Measurements from ENCODE around the genes AK1 and PTGES2.

DNA sequence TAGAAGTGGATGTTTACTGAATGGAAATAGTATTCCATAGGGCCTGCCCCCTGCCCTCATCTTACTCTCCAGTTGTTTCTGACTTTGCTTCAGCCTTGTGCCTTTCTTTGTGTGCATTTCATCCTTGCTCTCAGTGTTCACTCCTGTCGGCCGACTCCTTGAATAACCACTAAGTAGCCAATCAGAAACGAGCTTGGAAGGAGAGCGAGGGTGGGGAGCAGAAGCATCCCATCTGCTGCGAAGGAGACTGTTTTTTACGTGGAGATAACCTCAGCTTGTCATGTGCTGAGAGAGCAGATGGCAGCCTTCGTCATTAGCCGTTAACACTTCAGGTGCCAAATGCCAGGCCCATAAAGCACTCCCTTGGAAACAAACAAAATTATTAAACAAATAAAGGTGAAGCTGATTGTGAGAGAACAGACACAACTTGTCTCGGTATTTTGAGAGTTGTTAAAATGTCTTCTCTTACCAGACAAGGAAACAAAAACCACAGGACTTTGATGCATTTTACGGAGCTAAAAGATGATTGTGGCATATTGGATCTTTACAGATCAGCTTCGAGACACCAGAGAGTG lies 45.4 kb upstream of the CFAP157 start:
- PRO-cap: bidirectional peak, plus-strand start at position 393 of the sequence, minus-strand start at position 132 of the sequence

DNA sequence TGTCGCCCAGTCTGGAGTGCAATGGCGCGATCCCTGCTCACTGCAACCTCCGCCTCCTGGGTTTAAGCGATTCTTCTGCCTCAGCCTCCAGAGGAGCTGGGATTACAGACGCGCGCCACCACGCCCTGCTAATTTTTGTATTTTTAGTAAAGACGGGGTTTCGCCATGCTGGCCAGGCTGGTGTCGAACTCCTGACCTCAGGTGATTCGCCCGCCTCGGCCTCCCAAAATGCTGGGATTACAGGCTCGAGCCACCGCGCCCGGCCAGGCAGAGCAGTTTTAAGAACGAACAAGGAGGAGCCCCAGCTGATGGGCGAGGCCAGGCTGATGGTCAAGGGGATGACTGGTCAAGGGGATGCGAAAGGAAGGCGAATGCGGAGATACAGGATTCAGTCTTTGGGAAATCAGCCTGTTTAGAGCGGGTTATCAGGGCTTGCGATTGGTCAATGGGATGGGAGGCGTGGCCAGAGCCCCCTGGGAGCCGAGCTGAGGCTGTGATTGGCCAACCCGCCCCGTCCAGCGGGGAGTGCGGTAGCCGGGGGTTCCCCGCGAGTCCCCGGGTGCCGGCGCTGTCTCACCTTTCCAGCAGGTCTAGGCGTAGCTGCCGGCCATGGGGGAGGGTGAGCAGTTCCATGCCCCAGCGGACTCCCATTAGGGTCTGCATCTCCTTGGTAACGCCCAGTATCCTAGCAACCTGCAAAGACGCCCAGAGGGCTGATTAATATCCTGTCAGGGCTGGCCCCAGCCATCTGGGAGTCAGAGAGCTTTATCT lies 7.4 kb upstream of the TOR2A start:
- PRO-cap: no peak

- PRO-cap: no peak
Measured at GRCh38 chr9:127813481-127814169, 10.9 kb downstream of the FPGS start.

DNA sequence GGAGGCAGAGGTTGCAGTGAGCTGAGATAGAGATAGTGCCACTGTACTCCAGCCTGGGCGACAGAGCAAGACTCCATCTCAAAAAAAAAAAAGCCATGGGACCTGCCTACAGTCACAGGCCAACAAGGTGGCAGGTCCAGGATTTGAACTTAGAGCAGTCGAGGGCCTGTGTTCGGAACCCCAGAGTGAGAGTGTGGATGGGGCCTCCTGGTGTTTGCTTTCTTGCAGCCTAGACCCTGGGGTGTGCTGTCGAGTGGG lies 11.8 kb downstream of the FPGS start:
- PRO-cap: no peak

DNA sequence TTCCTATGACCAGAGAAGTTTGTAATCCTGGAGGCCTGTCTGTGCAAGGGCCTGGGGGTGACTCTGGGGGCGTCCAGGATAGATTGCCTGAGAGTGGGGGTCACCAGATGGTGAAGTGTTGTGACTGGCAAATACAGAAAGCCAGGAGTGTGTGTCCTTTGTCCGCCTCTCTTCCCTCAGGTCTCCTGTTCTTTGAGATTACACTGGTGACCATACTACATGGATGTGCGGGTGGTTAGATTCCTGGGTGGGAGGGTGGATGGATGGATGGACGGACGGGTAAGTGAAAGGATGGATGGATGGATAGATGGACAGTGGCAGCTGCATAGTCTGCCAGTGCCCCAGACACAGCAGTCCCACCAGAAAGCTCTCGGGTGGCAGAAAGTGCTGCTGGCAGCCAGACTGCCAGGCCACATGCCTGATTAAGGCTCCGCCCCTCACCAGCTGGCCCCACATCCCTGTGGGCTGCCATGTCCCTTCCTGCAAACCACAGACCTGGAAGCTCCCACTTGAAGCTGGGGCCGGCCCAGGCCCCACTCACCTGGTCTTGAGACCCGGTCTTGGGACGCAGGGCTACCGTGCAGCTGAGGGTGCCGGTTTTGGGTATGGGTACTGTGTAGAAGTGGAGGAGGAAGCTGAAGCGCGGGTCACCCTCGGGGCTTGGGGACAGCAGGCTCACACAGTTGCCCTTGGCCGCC lies 15.0 kb downstream of the FPGS start:
- PRO-cap: no peak

GRCh38 chr9:127826187-127827180 lies 23.8 kb downstream of the FPGS start:
- PRO-cap: no peak

- PRO-cap: unidirectional peak, minus-strand start at chr9:127833678
Measured at GRCh38 chr9:127833421-127833829, 21.0 kb downstream of the ENG start.

- PRO-cap: bidirectional peak, plus-strand start at chr9:127877791, minus-strand start at chr9:127877674
Measured at GRCh38 chr9:127877555-127878021, at the start of gene AK1. AK1 (minus strand) TSS chr9:127877675.

DNA sequence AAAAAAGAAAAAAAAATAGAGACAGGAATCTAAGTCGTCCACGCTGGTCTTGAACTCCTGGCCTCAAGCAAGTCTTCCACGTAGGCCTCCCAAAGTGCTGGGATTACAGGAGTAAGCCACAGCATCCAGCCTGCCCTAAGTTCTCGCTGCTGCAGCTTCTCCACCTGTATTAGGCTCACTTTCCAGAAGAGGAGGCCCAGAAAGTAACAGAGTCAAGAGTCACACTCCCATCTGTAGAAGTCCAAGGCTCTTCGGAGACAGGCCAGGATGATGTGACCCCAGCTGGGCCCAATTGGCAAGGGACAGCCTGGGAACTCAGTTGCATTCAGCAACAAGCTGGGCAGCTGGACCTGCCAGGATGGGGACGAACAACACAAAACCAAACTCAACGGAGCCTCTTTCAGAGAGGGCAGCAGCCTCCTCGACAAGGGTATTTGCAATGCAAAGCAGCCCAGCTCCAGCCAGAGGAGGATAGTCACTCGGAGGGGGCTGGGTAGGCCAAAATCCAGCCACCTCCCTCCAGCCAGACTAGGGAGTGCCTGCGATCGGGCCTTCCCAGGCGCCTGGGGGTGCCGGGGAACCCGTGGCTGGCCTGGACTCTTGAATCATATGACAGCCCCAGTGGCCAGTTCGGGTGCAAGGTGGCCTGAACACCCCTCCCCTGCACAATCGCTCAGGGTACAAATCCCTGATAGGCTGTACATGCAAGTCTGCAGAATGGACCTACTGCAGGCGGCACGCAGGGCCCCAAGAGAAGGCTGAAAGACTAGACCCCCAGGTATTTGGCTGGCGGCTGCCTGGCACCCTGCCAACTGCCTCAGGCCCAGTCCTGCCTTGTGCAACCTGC lies 1.5 kb downstream of the EEIG1 start:
- PRO-cap: bidirectional peak, plus-strand start at position 707 of the sequence, minus-strand start at position 594 of the sequence

GRCh38 chr9:128102534-128102788 lies 25.1 kb downstream of the PTGES2 start:
- PRO-cap: no peak

DNA sequence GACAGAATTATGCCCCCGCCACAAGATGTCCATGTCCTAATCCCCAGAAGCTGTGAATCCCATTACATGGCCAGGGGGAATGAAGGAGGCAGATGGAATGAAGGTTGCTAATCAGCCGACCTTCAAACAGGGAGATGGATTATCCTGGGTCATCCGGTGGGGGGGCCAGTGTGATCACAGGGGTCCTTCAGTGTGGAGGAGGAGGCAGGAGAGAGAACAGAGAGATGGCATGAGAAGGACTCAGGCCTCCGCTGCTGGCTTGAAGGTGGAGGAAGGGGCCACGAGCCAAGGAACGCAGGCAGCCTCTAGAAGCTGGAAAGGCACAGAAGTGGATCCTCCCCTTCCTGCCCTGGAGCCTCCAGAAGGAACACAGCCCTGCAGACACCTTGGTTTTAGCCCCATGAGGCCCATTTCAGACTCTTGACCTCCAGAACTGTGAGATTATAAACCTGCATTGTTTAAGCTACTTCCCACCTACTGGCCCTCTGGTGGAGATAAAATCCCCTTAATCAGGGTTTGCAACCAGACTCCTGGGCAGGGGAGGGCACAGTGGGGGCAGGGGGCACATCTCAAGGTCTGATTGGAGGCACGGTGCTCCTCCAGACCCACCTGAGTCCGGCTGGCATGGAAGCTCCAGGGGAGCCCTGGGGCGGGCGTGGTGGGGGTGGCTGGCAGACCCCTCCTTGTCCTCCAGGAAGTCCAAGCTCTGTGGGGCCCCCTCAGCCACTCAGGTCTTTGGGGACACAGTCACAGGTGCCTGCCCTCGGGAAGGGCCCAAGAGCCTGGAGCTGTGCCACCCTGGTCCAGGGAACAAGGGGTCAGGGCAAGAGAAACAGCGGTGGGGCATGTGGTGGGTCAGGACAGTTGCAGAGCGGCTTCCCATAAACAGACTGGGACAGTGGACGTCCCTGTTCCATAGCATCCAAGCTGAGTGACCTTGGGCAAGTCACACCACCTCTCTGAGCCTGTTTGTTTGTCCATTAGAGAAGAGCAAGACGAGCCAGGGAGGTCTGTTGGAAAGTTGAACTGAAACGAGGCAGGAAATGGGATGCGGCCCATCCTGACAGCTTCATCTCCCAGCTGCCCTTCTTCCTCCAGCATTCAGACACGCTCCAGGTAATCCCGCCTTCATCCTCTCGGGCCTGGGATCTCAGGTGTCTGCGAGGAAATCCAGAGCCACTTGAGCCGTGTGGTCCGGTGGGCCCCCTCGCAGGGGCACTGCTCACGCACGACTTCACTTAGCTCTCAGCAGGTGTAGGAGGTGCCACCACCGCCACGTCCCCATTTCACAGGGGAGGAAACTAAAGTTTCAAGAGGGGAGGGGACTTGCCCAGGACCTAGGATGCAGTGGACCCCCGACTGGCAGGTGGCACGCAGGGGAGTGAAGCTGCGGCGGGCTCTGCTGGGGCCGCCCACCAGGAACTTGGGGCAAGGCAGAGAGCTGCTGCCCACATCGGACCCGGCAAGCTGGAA lies 13.5 kb downstream of the PTGES2 start:
- PRO-cap: bidirectional peak, plus-strand start at position 625 of the sequence, minus-strand start at position 351 of the sequence

DNA sequence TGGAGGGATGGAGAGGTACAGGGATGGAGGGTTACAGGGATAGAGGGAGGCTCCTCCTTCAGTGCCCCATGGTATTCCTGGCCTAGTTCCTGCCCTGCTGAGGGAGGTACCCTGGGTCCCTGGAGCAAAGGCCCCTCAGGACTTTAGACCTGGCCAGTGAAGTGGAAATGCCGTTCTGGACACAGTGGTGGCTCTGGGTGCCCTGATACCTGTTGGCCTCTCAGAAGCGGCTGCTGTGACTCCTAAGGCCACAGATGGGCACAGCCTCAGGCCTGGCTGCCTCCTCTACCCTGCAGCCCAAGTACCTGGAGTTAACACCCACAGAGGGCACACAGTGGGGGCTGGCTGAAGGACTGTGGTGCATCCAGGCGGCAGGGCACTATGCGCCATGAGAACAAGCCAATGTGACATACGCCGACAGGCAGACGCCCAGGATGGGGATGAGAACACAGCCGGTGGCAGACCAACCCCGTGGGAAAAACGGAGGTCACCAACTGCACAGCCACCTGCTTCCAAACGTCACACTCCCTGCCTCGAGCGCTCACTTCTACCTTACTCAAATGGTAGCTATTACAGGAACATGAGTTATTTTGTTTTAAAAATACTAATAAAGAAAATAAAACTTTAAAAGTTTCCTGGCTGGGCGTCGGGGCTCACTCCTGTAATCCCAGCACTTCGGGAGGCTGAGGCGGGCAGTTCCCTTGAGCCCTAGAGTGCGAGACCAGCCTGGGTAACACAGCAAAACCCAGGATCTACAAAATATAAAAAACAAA lies 8.2 kb downstream of the PTGES2 start:
- PRO-cap: no peak

DNA sequence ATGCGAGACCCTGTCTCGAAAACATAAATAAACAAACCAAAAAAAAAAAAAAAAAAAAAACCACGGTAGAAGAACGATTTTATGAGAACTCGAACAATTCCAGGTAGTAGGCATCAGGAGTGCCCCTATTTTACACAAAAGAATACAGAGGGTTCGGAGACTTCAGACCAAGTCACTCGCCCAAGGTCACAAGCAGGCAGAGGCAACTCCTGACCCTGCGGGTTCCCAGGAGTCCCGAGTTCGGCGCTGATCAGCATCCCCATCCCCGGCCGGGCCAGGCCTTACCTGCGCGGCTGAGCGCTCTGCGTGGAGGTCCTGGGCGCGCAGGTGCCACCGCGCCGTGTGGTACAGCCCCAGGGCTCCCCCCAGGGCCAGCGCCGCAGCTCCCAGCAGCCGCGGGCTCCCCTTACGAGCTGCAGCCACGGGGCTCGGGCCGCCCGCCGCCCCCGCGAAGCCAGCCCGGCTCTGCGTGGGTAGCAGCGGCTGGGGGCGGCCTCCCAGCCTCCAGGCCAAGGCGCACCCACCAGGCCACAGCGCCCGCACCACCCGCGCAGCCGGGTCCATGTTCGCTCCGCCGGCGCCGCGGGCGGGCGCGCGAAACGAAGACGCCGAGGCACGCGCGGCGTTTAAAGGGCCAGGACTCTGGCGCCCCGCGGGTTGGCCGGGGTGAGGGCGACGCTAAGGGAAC lies at the start of gene PTGES2:
PTGES2 (minus strand) TSS at position 576 of the 688 bp plus-strand sequence.
- PRO-cap: bidirectional peak, plus-strand start at position 655 of the sequence, minus-strand start at position 573 of the sequence

GRCh38 chr9:128190033-128190504 lies 1.3 kb downstream of the CIZ1 start:
- PRO-cap: no peak

GRCh38 chr9:128214364-128215360 lies 11.5 kb downstream of the DNM1 start:
- PRO-cap: no peak

GRCh38 chr9:128218458-128219186 lies 15.4 kb downstream of the DNM1 start:
- PRO-cap: unidirectional peak, minus-strand start at chr9:128218719; unidirectional peak, minus-strand start at chr9:128218816

DNA sequence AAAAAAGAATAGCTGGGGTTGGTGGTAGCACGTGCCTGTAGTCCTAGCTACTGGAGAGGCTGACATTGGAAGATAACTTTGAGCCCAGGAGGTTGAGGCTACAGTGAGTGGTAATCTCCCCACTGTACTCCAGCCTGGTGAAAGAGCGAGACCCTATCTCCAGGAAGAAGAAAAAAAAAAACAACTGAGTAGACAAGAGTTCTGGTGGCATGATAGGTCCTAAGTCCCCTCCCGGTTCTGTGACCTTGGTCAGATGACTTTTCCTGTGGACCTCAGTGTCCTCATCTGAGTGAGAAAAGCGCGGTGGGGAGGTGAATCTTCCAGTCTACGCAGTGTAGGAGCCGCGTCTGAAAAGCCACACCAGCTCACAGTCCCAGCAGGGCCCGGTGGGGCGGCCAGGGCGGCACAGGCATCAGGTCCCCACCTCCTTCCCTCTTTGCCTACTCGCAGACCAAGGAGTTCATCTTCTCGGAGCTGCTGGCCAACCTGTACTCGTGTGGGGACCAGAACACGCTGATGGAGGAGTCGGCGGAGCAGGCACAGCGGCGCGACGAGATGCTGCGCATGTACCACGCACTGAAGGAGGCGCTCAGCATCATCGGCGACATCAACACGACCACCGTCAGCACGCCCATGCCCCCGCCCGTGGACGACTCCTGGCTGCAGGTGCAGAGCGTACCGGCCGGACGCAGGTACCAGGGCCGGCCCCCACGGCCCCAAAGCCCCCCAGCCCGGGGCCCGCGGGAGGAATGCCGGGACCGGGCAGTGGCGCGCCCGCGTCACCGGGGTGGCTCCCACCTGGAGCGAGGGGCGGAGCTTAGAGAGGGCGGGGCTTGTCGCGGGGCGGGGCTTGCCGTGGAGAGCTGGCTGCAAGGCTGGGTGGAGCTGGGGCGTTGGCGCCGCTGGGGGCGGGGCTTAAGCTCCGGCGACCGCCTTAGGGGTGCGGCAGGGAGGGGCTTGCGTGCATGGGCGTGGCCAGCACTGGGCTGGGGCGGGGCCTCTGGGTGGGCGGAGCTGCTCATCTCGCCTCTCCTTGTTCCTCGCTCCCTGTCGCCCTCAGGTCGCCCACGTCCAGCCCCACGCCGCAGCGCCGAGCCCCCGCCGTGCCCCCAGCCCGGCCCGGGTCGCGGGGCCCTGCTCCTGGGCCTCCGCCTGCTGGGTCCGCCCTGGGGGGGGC lies 25.8 kb downstream of the GOLGA2 start:
- PRO-cap: bidirectional peak, plus-strand start at position 1,036 of the sequence, minus-strand start at position 800 of the sequence

DNA sequence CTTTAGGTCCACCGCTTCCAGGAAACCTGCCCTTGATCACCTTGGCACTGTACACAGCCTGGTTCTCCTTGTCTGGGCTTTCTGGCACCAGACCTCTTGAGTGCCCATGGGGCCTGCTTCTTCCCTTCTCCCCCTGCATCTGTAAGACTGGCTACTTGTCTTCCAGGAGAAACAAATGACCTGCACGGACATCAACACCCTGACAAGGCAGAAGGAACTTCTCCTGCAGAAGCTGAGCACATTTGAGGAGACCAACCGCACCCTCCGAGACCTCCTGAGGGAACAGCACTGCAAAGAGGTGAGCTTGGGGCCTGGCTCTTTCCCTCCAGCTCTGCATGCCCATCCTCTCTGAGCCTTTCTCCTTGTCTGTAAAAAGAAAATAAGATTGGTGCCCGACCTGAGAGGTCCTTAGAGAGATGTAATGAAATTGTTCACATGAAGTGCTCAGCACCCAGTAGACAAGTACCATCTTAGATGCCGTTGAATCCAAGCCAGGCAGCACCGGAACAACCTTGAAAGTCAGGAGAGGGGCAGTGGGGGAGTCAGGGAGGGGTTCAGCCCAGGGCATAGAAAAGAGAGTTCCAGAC lies 17.7 kb downstream of the ODF2 start:
- PRO-cap: no peak

DNA sequence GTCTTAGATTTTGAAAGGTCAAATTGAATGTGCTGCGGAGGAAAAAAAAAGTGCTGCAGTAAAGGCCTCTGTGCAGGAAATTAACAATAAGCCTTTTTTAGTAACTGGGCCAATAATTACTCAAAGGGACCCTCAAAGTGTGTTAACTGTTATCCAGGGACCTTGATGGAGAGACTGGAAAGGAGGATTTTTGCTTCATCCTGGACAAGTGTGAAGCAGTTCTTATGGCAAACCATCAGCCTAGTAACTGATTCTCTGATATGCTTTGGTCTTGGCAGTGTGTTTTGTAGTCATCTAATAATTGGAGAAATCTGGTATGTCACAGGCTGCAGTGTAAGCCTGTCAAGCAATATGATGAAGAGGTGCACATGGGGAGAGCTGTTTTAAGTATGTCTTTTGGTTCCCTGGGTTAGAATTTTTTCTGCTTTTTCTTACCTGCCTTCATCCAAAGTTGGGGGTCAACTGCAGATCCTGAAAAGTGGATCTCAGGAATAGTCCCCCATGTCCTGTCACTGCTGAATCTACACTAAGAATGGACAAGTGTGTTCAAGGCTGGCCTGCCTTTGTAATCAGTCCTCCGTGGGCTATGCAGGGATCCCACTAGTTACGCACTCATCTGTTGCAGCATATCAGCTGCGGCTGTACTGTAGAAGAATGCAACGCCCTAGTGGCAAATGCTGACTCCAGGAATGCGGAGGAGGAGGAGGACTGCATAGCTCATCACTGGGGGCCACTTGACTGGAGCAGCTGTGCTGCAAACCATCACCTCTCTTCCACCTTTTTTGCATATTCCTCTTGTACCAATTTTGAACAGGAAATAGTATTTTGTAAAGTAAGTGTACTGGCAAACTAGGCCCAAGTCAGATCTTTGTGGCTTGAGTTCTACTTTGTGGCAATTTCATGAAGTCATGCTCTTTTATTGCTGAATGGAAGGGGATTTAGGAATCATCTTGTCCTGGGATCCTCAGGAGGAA lies 1.9 kb downstream of the SPTAN1 start:
- PRO-cap: no peak

GRCh38 chr9:128575085-128575726 lies 22.8 kb downstream of the SPTAN1 start:
- PRO-cap: no peak

Data from duodenum (tissue), 1 donor.